Cardiac ventricle fibroblast (primary cell): ENCODE measurements around the genes CITED4 and CTPS1.

DNA sequence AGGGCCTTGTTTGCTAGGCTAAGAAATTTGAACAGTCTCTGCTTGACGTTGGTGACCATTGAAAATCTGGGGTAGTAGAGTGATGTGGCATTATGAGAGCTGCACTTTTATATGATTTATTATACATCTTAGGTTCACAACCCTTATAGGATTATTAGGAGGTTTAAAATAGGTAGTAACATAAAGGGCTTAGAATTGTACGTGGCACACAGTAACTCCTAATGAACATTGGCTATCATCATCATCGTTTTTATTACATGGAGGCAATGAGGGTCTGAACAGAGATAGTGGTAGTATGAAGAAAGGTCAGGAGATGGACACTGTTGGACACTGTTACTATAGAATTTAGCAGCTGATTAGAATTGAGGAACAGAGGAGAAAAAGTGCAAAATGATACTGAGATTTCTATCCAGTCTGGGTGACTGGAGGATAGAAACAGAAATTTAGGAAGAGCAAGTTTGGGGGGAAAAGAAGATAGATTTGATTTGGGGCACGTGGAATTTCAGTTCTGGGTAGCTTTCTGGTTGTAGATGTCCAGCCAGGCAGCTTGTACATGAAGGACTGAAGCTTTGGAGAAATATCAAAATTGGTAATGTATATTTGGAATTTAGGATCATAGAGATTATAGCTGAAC lies 25.1 kb downstream of the NFYC start:
- RAMPAGE, long total RNA: no peak

DNA sequence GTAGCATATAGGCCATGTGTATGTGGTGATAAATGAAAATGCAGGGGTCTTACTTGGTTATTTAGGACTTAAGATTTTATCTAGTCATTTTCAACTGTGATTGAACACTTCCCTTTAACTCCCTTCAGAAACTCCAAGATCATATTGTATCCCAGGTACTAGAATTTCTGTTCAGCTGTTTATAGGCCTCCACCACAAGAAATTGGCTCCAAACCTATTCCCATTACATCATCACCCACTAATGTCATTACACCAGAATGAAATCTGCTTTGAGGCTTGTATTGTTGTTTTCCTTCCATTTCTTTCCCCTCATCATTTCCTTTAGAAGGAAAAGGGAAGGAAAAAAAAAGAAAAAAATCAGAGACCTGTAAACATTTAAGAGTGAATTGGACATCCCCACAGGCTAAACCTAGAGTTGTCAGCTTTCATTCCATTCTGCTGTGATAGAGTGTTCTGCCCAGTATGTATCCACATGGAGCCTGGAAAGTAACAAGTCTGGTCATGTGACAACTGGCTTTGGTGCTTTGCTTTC lies 44.5 kb downstream of the NFYC start:
- RAMPAGE, long total RNA: no peak

GRCh38 chr1:40758402-40759244 lies 25.0 kb upstream of the KCNQ4 start:
- RAMPAGE, long total RNA: no peak

DNA sequence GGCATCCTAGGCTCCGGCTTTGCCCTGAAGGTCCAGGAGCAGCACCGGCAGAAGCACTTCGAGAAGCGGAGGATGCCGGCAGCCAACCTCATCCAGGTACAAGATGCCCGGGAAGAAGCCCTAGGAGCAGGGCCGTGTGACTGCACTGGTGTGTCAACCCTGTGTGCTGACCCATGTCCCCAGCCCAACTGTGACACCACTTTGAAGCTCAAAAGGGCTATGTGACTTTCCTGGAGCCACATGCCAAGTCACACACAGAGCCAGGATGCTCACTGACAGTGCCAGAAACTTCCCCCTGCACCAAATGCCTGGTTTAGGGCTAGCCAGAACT lies 36.5 kb downstream of the KCNQ4 start:
- RAMPAGE, long total RNA: no peak

GRCh38 chr1:40861979-40862852 lies at the start of gene CITED4:
Gene CITED4 (minus strand): TSS chr1:40862363.
- RAMPAGE, long total RNA: no peak

- RAMPAGE, long total RNA: no peak
These were observed 24.3 kb upstream of the CTPS1 start for GRCh38 chr1:40955137-40955736.

DNA sequence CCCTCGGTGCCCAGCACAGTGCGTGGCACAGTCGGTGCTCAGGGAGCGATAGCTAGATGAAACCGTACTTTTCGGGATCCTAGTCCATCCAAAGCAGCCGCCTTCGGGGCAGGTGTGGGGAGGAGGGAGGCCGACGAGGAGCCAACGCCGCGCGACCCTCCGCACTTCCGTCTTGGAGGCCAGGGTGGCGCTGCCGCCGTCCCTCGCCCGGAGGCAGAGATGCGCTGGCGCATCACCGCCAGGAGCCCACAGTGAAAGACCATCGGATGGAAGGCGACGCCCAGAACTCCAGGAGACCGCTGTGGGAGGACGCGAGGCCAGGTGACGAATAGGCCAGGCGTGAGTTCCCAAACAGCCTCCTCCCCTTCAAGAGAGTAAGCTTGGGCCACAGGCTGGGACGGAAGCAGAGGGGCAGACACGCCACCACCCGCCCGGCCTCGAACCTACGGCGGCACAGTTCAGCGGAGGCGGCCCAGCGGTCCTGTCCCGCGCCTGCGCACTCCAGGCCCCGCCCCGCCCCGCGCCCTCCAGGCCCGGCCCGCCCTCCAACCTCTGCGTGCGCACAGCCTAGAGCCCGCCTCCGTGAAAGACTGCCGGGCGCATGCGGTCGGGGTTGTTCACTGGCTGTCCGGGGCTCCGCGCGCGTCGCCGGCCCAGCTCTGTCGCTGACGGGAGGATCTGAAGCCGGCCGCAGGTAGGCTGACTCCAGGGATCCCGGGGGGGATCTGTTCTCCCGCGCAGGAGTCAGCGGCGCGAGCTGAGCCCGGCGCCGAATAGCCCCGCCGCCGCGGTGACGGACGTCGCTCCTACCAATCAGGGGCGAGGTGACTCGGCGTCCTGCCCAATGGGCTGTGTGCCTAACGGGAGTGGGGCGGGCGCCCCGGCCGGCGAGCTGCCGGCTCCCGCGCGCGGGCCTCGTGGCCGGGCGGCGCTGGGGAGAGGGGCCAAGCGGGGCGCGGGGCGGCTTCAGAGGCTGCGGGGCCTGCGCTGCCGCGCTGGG lies at the start of gene CTPS1:
TSS of gene CTPS1 (plus strand) at position 561 of the 1,000 bp plus-strand sequence.
- RAMPAGE, long total RNA: no peak

- RAMPAGE, long total RNA: no peak
These were observed 7.8 kb downstream of the CTPS1 start for GRCh38 chr1:40987118-40987883.

GRCh38 chr1:41152612-41152996 lies 89.5 kb downstream of the SCMH1 start:
- RAMPAGE, long total RNA: no peak

DNA sequence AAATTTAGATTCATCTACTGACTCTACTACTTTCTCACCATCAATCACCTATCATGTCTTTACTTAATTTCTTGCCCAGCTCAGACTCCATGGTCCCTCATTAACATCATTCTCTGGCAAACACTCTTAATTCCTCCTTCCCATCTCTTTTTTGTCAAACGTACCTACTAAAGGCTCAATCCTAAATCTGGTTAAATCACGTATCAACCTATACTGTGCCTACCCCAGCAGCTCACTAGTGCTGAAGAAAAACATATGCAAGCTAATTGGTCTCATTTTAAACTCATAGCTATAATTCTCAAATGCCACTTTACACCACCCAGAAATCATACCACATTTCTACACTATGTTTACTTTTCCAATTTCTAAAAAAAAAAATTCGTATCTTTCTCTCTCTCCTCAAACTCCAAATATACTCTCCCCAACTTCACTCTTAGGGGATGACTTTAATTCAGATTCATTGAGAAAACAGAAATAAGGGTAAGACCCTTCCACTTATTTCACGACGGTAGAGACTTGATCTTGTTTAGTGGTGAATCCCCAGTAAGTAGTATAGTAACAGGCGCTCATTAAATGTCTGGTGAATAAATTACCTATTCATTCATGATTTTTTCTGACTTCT lies 78.0 kb downstream of the SCMH1 start:
- RAMPAGE, long total RNA: no peak

GRCh38 chr1:41361174-41362128 lies 119.3 kb upstream of the SCMH1 start:
- RAMPAGE, long total RNA: no peak

DNA sequence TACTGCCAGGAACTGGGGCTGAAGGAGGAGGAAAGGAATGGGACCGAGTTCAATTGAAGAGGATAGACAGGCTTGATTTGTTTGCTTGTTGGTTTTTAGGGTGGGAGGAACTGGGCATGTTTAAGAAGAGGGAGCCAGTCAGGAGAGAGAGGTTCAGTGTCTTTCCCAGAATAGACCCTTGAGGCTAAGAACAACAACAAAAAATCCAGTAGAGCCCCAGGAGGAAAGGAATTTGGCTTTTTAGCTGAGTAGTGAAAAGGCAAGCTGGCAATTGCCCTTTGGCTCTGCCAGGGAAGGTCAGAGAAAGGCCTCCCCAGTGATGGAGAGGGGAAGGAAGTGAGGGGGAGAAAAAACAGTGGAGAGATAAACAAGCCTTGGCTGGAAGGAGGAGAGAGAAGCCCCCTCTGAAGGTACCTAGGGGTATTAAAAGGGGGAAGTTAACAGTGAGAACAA lies 34.8 kb downstream of the EDN2 start:
- RAMPAGE, long total RNA: no peak

DNA sequence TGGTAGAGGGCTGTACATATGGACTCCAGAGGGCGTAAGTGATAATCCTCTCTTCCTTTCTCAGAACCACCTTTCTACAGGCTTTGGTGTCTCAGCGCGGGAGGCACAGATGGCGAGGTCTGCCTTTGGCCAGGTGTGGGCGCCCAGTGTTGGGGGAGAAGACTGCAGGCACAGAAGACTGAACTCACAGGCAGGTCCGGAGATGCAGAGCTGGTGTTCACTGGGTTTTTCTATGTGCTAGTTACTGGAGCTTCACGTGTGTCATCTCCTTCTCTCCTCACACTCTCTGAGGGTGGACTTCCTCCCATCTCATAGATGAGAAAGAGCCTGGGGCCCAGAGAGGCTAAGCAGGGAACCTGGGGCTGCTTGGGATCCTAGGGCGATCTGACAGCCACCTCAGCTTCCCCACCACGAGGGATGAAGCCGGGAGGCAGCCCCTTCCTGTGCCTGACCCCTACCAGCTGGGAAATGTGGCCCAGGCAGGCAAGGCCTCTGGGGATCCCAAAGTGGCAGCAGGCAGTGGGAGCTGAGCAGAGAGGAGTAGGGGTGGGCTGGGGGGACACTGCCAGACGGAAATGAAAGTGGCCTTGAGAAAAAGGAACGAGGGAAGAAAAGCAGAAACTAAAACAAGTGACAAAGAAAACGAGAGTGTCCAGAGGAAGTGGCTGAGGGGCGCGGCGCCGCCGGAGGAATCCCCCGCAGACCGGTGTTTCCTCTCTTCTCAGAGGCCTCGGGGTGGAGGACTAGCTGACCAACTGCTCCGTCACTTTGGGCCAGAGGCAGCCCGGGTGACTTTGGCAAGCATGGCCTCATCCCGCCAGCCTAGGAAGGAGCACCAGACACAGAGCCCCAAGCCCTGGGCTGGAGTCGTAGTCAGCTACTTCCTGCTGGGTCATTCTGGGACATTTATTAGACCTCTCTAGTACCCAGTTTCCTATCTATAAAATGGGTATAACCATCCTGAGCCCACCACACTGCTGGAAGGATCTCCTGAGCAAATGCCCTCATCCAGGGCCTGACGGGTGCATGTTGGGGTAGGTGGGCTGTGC lies 191.5 kb downstream of the HIVEP3 start:
- RAMPAGE, long total RNA: no peak

DNA sequence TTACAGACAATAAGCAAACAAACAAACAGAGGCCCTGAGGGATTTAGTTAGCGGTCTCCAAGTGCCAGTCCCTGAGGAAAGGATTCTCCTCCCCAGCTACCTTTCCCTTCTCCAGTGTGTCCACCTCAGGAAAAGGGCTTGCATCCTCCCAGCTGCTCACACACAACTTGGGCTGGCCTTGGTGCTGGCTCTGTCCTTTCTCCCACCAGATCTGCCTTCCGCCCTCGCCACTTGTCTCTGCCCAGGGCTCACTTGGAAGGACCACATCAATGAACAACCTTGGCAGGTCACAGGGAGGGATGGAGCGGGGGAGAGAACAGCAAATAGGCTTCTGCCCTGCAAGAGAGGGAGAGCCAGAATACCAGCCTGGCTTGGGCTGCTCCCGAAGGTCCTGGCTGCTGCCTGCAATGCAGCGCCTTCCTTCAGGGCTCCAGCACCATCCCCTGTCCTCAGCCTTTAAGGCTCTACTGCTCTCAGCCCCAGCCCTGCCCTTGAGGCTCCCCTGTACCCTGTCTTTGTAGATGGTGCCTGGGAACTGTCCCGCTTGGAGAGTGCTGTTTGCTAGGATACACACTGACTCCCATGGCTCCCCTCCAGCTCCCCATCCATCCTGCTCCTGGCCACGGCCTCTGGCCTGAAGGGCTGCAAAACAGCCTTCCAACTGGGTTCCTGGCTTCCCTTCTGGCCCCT lies 43.8 kb downstream of the HIVEP3 start:
- RAMPAGE, long total RNA: no peak

- RAMPAGE, long total RNA: no peak
These were observed 2.2 kb downstream of the GUCA2A start for GRCh38 chr1:42162061-42163044.

- RAMPAGE, long total RNA: no peak
These were observed 8.0 kb upstream of the GUCA2A start for GRCh38 chr1:42172291-42173148.

GRCh38 chr1:42173149-42173710 lies 8.7 kb upstream of the GUCA2A start:
- RAMPAGE, long total RNA: no peak

DNA sequence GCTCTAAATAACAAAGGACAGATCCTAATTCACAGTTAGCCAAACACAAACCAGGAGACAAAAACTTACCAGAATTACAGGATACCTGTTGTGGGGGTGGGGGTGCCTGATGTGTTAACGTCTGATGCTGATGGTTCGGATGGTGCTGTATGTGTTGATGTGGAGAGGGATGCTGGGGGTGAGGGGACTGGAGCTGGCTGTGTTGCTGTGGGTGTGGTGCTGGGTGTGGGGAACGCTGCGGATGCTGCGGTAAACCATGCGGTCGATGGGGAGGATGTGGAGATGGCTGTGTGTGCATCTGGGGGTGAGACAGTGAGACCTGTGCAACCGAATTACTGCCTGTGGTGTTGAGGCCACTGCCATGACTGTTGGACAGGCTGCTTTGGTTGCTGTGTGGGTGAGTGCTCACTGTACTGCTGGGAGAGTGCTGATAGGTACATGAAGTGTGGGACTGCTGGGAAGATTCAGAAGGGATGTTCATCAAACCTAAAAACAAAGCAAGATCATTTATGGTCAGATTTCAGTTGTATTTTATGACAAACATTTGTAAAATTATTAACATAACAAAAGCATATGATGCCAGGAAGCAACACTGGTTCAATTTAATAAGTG lies 26.8 kb upstream of the GUCA2A start:
- RAMPAGE, long total RNA: no peak

DNA sequence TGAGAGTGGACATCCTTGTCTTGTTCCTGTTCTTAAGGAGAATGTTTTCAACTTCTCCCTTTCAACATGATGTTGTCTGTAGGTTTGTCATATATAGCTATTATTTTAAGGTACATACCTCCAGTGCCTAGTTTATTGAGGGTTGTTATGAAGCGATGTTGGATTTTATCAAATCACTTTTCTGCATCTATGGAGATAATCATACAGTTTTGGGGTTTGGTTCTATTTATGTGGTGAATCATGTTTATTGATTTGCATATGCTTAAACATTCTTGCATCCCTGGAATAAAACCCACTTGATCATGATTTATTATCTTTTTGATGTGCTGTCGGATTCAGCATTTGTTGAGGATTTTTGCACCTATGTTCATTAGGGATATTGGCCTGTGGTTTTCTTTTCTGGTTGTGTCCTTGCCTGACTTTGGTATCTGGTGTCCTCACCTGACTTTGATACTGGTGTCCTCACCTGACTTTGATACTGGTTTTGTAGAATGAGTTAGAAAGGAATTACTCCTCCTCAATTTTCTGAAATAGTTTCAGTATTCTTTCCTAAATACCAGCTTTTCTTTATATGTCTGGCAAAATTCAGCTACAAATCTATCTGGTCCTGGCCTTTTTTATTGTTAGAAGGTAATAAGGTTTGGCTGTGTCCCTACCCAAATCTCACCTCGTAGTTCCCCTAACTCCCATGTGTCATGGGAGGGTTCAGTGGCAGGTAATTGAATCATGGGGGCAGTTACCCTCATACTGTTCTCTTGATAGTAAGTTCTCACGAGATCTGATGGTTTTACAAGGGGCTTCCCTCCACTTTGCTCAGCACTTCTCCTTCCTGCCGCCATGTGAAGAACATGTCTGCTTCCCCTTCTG lies 37.5 kb downstream of the FOXJ3 start:
- RAMPAGE, long total RNA: no peak

DNA sequence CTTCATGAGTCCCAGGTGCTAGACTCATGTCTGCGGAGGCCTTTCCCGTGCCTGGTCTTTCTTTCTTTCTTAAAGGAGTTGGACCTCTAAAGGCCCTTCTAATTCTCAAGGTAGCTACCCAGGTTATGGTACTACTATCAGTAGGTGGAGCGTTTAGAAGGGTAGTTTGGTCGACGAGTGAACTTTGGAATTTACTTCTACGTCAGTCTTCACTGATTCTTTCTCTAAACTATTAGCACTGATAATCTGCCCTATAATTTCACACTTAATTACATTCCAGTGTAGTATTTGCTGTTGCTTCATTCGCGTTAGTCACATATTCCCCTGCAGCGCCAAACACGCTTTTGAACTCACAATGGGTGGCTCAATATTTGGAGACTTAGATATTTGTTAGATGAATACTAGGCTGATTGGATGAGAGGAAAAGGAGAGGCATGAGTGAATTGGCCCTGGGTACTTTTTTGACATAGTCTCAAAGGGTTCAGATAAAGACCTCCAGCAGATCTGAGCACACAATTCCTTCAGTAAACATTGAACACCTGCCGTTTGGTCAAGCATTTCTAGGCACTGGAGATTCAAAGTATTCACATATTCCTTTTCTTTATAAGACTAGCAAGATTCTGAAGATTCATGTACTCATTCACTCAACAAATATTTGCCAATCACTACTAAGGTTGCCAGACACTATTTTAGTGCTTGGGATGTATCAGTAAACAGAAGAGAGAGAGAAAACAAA lies 884 bp upstream of the FOXJ3 start:
- RAMPAGE, long total RNA: no peak